ENCODE results near the genes TMEM44 and FAM43A.

GRCh38 chr3:193710590-193711365, 117.8 kb downstream of the OPA1 start:
- PRO-cap, result no peak

GRCh38 chr3:193711935-193712581, 119.0 kb downstream of the OPA1 start:
- PRO-cap, result no peak

- PRO-cap, result no peak
These were observed 198.6 kb downstream of the OPA1 start for GRCh38 chr3:193791524-193791999.

DNA sequence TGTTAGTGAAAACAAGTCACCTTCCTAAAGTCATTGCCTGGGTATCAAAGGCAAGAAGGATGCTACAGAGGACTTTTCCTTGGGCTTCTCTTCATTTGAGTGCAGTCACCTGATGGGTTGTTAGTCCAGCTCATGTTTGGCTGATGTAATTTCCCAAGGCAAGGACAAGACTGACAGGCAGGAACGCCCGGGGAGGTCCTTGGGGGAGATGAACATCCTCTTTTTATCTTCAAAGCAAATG, 201.1 kb downstream of the OPA1 start:
- PRO-cap, result no peak

GRCh38 chr3:193836935-193837282, 243.9 kb downstream of the OPA1 start:
- PRO-cap, result no peak

GRCh38 chr3:193884475-193885156, 251.3 kb upstream of the HES1 start:
- PRO-cap, result no peak

DNA sequence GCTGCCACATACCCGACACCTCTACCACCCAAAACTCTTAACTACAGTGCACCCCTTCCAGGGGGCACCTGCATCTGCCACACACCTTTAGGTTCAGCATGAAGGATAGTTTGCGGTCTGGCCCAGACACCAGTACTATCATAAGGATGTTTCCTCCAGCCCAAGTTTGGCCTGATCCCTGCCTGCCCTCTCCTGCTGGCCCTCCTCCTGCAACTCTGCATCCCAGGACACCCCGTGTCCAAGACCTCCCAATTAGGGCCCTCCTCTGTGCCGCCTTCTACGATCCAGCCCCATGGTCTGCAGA, 240.8 kb upstream of the HES1 start:
- PRO-cap, result no peak

DNA sequence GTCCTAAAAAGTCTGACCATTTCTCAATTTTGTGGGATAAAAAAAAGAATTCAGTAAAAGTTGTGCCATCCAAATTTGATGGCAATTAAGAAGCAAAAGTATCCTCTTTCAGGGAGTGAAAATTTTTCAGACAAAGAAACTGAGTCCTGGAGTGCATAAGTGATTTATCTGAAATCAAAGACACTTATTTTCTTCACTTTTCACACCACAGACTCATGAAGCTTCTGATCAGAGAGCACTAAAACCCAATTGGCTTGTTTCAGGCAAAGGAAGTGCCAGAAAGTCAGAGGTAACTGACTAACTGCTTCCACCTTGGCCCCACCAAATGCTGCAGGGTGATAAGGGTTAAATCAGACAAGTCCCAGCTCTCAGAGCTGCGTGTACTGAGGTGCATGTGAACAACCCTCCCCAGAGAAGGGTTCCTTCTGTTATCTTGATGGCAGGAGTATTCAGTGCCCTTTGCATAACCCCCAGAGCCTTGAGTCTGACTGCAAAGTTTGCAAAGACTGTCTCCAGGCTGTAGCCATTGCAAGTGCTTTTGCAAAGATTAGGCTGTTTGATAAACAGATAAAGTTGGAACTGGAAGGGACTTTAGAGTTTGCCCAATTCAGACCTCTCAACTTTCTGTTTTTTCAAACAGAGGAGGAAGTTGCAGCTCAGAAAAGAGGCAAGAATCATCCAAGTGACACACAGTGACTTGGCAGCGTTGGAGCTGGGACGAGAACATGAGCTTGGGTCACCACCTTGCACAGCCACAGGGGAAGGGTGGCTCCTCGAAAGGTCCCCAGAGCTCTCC, 225.1 kb upstream of the HES1 start:
- PRO-cap, result no peak

DNA sequence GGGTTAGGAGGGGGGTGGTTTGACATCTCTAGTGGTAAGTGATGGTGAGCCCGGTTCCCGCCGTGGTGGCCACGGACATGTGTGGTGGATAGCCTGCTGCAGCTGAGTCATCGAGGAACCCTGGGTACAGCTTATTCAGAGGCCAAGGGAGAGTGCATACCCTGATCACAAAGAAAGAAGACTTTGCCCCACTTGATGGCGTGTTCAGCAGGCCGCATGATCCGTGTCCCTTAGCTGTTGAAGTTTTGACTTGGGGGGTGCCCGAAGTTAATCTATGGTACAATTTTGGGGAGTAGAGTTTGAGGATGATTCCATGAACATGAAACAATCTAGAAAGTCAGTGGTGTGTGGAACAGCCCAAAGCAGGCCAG, 132.1 kb upstream of the HES1 start:
- PRO-cap, result no peak

DNA sequence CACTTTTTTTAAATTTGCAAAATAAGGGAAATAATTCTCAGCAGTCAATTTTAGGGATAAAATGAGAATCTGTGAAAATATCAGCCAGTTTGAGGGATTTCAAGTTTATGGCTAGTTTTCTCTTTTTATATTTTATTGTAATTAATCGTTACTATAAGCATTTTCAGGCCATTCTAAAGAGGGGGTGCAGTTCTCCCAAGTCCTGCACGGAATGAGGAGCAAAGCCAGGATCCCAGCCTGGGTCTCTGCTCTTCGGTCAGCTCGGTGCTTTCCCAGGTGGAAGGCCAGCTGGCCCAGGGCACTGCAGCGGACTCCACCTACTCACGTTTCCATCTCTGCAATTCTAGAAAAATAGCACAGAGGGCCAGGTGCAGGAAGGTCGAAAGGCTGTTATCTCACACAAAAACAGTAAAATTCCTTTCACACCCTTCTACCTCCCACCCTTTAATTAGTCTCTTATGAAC, 59.5 kb upstream of the HES1 start:
- PRO-cap, result no peak

- PRO-cap, result no peak
These were observed 46.4 kb upstream of the HES1 start for GRCh38 chr3:194089321-194090227.

DNA sequence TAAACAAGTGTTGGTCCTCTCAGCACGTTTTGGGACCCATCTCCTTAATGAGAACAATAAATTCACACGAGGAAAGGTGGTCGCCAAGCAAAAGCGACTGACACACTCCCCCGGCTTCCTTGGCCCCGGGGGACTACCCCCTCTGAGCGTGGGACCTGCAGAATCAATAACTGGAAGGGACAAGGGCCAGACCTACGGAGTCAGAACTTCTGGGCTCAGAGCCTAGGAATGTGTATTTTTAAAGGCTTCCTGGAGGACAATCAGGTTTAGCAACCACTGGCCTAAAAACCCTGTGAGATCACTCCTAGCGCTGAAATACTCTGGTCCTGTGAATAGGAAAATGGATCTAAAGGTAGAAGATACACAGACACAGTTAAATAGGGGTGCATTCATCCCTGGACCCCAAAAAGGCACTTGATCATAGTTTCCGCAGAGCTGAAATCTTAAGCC, 38.4 kb upstream of the HES1 start:
- PRO-cap, result no peak

DNA sequence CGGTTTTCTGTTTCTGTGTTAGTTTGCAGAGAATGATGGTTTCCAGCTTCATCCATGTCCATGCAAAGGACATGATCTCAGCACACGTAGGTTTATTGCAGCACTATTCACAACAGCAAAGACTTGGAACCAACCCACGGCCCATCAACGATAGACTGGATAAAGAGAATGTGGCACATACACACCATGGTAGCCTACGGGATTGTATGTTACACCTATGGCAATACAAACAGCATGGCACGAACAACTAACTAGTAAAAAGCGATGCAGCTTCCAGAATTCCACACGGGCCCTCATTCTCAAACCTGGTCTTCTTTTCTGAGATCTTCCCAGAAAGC, 9.4 kb upstream of the HES1 start:
- PRO-cap, result no peak

DNA sequence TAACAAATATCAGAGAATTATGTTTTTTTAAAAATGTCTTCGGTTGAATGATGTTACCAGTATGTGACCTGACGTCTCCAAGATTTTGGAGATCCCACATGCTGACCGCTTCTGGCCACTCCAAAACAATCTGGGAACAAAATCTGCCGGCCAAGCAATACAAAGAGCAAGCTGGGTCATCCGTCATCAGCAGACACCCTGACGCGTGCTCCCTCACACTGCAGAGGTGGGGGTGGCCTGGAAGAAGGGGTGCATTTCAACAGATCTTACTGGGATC, 33.6 kb downstream of the HES1 start:
- PRO-cap, result no peak

DNA sequence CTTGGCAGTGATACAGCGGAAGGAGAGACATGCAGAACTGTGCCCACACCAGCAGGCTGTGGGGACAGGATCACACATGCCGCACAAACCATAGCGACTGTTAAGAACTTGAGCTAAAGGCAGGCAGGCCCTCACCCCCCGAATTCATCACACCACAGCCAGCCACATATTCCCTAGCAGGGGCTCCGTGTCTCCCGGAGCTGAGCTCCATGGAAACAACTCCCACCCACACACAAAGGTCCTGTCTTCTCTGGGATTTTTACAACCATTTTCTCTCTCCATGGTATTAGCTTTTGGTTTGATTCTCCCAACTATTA, 3.0 kb upstream of the GP5 start:
- PRO-cap, result no peak

DNA sequence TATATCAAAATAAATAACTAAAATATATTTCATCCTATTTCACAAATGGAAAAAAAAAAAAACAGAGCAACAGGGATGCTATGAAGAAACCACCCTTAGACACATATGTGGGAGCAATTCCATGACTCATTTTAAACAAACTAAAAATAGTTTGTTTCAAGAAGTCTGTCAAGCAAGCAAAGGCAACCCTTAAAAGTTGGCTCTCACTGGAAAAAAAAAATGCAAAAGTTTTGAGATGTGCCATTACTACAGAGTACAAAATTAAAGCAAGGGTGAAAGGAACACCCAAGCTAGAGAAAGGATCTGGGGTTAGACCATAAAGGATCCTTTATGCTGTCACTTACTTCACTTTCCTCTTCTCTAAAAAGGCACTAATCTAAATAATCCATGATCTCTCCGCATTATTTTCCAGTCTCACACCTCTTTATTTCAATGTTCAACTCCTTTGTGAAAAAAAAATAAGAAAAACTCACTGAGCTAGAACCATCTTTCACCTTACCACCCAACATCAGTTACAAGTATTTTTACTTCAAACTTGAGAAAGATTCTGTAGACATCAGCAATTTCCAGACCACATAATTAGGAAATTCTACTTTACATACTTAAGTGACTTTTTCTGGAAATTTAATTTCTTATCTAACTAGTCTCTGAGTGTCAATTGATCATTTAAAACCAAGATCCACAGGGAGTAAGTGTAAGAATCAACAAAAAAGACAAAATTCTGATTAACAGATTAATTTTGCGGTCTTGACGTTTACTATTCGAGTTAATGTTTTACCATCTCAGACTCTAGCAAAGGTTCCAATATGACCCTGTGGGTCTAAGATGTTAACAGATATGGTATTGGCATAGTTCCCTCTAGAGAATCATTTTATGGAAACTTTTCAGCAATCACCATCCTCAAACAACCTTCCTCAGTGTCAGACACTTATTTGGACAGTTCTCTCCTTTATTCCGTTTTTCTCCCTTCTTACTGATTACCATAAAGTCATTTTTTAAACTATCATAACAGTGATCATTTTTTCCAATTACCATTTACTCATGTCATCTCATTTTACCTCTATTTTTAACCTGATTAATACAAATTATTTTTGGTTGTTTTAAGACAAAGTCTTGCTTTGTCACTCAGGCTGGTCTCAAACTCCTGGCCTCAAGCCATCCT, 5.2 kb downstream of the ATP13A3 start:
- PRO-cap, result no peak

DNA sequence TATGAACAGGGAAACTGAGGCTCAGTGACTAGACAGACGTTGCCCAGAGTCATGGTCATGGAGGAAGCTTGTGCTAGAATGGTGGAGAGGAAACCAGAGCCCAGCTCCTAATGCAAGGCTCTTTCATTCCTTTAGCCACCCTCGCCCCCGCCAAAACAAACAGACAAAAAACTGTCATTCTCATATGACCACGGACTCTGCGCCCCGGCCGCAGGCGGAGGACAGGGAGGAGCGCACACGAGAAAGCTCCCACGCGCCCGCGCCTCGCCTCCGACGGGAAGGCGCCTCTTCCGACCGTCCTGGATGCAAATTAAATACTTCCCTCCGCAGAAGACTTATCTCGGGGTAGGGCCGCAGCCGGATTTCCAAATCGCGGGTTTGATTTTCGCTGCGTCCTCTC, 519 bp upstream of the ATP13A3 start:
- PRO-cap, result bidirectional peak, plus-strand start at position 213 of the sequence, minus-strand start at position 157 of the sequence

- PRO-cap, result bidirectional peak, plus-strand start at chr3:194633766, minus-strand start at chr3:194633453
These were observed at the start of gene TMEM44 for GRCh38 chr3:194633252-194634028. Gene TMEM44, minus strand, starts transcription at chr3:194633419.

DNA sequence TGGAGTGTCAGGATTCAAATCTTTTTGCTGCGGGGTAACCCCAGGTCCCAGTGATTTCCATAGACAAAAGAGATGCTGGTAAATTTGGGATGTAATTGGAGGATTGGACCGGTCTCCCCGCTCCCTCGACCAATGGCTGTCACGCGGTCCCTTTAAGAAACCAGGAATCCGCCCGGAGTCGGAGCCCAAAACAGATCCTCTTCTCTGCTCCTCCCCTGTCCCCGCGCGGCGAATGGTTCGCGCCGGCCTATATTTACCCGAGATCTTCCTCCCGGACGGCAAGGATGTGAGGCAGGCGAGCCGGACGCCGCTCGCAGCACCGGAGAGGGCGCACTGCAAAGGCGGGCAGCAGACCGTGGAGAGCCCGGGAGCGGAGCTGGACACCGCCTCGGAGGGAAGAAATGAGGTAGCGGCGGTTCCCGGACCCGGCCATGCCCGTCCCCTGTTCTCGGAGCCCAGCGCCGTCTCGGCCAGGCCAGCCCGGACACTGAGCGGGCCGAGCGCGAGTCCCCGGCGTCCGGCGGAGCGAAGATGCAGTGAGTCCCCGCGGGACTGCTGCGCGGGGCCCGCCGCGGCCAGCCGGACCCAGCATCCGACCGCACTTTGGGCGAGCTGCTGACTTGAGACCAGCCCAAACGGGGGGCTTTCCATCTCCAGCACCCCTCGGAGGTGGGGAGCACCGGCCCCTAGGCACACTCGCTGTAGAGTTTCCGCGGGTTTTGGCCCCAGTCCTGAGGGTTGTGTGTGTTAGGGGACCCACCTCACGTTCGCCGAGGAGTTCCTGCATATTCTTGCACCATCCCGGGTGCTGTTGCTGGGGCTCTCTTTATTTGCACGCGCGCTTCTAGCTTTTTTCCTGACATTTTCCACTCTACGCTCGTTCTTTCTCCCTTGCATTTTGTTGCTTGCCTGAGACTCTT, at the start of gene FAM43A:
Gene FAM43A (plus strand): TSS at position 281 of the 920 bp plus-strand sequence.
- PRO-cap, result bidirectional peak, plus-strand start at position 281 of the sequence, minus-strand start at position 237 of the sequence

DNA sequence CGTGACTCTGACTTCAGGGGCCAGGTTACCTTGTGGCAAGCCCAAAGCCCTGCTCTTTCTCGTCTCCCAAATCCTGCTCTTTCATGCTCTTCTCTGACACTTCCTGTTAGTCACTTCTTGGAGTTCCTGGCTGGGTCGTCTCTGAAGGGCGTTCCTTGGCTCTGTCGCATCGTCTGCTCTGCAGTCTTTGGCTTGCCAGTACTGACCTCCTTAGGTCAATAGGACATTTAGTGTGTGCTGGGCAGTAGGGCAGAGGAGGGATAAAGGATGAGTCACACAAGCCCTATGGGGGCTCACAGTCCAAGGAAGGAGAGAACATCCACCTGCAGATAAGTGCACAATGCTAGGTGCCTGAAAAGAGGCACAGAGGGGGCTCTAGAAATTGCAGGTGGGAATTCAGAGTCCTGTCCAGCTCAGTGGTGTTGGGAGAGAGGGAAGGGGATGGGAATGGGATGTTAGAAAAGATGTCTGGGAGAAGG, 87.6 kb downstream of the FAM43A start:
- PRO-cap, result no peak

All from SP-49 (cell line).